HT-29 (cell line): ENCODE results near the genes PHF1, SYNGAP1 and ZBTB9.

- RAMPAGE, long total RNA: no peak
Measured at GRCh38 chr6:32941455-32941808, 604 bp upstream of the HLA-DMB start.

DNA sequence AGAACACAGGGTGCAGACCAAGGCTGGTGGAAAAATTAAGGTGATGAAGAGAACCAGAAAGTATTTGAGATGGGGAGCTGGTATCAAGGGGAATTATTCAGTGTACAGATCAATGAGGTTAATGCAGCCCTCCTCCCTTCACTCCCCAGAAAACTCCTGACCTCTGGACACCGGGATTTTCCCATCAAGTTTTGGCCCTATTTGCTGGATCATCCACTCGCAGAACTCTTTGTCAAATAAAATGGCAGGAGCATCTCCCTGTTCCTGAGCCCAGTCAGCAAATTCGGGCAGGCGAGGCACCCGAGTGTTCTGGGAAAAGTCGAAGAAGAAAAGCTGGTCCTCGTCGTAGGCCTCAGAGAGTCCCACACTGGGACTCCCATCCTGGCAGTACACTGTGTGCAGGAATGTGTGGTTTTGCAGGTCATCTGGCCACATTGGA lies 2.5 kb downstream of the HLA-DMA start:
- RAMPAGE, long total RNA: no peak

GRCh38 chr6:32975837-32976200 lies 7.4 kb downstream of the BRD2 start:
- RAMPAGE, long total RNA: no peak

GRCh38 chr6:33018702-33019878 lies 9.7 kb upstream of the HLA-DOA start:
- RAMPAGE, long total RNA: no peak

- RAMPAGE, long total RNA: no peak
Measured at GRCh38 chr6:33116870-33117173, 41.0 kb downstream of the HLA-DPB1 start.

DNA sequence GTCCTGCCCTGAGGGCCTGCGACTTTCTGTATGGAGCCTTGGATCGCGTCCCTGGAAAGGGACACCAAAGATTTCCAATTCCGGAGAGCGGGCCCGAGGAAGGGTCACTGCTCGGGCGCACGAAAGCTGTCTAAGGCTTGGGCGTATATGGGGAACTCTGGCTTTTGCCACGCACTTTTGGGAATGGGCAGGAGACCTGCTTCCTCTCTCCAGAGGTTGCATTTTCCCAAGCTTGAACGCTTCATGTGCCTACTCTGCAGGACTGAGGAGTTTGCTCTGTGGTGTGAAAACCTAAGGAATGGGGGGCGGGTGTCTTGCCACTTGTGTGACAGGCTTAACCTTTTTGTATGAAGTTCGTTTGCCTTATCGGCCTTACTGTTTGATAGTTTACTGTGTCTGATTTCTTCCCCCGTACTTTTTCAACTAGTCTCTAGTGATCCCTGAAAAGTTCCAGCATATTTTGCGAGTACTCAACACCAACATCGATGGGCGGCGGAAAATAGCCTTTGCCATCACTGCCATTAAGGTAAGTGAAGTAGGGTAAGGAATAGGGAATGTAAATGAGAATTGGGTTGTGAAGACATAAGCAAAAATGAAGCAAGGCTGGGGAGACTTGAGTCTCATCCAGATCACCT lies 443 bp downstream of the RPS18 start:
- RAMPAGE, long total RNA: no peak

GRCh38 chr6:33297825-33298040 lies 1.0 kb downstream of the RGL2 start:
- RAMPAGE, long total RNA: no peak

DNA sequence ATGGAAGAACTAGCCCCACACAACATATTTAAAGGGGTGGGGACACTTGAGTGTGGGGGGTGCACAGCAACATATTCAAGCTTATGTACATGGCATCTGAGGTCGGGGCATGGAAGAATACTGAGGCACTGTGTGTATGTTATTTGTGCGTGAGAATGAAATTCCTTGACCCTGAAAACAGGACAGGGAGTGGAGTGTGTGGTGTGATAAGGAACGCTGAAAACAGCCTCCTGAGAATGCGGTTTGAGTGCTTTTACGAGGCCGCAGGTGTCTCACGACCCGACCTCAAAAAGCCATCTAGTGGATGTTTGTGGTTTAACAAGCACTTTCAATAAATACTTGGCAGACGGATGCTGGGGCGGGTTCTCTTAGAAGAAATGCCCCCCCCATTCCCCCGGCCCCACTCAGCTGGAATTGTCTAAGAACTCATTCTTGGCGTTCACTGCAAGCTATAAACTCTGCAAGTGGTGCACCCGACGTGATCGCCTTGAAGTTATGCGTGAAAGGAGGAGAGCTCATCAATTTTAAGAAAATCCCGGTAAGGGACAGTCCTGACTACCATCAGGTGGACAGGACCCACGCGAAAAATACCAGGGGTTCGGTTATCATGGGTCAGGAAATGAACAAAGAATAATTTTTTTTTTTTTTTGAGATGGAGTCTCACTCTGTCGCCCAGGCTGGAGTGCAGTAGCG lies 16.2 kb upstream of the SMIM40 start:
- RAMPAGE, long total RNA: no peak

DNA sequence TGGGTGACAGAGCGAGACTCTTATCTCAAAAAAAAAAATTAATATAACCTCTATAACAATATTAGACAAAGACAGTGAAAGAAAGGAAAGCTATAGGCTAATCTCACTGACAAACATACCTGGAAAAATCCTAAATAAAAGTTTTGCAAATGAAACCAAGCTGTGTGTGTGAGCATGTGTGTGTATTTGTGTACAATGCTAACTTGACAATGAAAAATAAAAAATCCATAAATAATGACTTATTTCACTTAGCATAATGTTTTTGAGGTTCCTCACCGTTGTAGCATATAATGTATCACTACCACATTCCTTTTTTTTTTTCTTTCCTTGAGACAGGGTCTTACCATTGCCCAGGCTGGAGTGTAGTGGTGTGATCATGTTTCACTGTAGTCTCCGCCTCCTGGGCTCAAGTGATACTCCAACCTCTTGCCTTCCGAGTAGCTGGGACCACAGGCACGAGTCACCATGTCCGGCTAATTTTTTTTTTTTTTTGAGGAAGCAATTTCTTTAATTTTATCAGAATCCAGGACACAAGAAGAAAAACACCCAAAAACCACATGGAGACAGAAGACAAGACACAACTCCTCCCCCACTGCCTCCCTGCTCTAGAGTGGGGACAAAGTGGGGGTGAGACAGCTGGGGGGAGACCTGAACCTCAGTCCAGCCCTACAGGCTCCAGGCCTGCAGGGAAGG lies 27.2 kb upstream of the KIFC1 start:
- RAMPAGE, long total RNA: no peak

DNA sequence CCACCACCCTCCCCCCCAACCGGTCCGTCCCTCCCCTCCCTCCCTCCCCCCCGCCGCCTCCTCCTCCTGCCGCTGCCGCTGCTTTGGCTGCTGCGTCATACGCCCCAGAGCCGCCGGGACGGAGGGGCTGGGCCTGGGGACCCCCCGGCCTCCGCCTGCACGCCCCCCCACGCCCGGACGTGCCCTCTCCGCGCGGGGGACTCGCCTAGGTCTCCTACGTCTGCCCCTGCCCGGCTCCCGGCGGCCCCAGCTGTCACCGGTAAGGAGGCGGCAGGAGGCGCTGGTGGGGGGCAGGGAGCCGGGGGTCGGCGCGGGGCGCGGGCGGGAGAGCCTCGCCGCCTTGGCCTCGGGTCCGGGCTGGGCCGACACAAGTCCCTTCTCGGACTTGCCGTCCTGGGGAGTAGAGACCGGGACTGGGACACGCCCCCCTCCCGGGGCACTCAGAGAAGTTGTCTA lies at the start of gene PHF1:
Gene PHF1, plus strand, starts transcription at position 58 of the 456 bp plus-strand sequence.
- RAMPAGE, long total RNA: no peak

GRCh38 chr6:33418567-33418776 lies 565 bp upstream of the CUTA start:
- RAMPAGE, long total RNA: no peak

- RAMPAGE, long total RNA: no peak
Measured at GRCh38 chr6:33419643-33420599, at the start of gene SYNGAP1. Gene SYNGAP1 (plus strand): TSS chr6:33420065.

DNA sequence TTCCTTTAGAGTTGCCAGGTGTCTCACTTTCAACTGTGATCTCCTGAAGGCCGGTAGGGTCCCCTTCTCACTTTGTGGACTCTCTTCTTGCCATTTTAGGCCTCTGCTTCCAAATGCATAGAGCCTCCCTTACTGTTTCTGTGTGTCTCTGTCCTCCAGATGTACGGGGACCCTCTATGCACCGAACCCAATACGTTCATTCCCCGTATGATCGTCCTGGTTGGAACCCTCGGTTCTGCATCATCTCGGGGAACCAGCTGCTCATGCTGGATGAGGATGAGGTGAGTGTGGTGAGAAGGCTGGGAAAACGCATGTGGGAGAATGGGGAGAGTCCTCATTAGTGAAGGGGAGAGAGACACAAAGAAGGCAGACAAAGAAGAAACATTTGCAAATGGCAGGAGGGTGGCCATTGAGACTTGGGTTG lies 3.5 kb downstream of the SYNGAP1 start:
- RAMPAGE, long total RNA: no peak

GRCh38 chr6:33433353-33434017 lies 13.6 kb downstream of the SYNGAP1 start:
- RAMPAGE, long total RNA: no peak

GRCh38 chr6:33454028-33454915 lies at the start of gene ZBTB9:
Gene ZBTB9 (plus strand): TSS chr6:33454576.
- RAMPAGE, long total RNA: no peak

- RAMPAGE, long total RNA: no peak
Measured at GRCh38 chr6:33570578-33571689, 9.1 kb downstream of the BAK1 start.

- RAMPAGE, long total RNA: no peak
Measured at GRCh38 chr6:33589463-33589900, 9.4 kb upstream of the BAK1 start.

GRCh38 chr6:33668746-33669585 lies 42.5 kb downstream of the UQCC2 start:
- RAMPAGE, long total RNA: no peak

DNA sequence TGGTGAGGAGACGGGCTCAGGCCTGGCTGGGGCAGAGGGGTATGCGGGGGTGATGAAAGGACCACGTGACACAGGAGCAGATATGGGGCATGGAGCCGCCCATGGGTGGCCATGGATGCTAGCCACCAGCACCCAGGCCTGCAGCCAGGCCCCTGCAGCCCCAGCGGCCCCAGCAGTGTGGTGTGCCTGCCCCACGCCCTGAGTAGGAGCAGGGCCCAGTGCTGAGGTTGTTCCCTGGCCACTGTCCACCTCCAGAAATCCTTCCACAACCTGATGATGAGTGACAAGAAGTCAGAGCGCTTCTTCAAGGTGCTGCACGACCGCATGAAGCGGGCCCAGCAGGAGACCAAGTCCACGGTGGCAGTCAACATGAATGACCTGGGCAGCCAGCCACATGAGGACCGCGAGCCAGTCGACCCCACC lies 26.4 kb downstream of the UQCC2 start:
- RAMPAGE, long total RNA: no peak

DNA sequence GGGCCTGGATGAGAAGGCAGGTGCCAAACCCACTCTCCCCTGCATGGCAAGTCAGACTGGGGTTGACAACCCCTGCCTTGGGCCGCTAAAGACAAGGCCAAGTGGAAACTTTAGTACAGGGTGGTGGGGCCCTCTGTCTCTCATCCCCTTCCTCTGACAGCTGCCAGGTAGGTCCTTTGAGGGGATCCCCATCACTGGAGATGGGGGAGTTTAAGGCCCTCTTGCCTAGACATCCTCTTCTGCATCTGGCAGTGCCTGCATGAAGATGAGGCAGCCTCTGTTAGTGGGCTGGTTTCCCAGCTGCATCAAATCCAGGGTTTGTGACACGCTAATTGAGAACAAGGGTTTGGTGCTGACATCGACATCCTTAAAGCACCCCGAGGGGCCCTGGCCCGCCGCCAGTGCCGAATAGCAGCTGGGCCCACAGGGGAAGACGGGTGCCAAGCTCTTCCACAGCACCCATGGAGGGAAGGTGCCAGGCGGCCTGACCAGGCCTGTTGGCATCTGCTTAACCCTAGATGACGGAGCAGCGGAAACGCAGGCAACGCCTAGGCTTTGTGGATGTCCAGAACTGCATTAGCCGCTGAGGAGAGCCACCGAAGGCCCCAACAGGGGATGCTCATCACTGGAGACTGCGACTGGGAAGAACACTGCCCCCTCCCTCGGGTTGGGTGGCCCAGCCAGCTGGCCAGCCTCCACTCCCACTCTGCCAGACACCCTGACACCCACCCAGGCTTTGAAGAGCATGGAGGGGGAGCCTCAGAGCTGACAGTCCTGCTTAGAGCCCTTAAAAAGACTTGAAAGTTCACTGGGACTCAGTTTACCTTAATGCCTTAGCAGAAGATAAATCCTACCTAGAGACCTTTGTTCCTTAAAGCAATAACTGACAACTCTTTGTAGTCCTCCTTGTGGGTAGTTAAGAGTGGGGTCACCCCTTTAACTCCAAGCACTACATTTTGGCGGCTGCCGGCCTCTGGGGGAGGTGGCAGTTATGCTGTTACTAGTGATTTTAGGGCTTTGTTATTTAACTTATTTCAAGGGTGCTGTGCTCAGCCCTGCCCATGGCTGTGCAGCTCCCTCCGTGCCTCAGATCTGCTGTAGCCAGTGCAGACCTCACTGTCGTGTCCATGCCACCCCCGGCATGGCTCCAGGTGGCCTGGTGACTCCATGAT lies 15.9 kb downstream of the UQCC2 start:
- RAMPAGE, long total RNA: no peak